Cerebral cortex (tissue), 2 donors: ENCODE measurements around the genes MS4A7, MS4A13, MS4A8, TMEM109 and TMEM132A.

- PRO-cap, 2 experiments = no peak in any of the 2 experiments
Measured at GRCh38 chr11:59800604-59801520, 9.7 kb downstream of the MRPL16 start.

GRCh38 chr11:60263545-60263918, 16.9 kb upstream of the MS4A4A start:
- PRO-cap, 2 experiments = no peak in any of the 2 experiments

DNA sequence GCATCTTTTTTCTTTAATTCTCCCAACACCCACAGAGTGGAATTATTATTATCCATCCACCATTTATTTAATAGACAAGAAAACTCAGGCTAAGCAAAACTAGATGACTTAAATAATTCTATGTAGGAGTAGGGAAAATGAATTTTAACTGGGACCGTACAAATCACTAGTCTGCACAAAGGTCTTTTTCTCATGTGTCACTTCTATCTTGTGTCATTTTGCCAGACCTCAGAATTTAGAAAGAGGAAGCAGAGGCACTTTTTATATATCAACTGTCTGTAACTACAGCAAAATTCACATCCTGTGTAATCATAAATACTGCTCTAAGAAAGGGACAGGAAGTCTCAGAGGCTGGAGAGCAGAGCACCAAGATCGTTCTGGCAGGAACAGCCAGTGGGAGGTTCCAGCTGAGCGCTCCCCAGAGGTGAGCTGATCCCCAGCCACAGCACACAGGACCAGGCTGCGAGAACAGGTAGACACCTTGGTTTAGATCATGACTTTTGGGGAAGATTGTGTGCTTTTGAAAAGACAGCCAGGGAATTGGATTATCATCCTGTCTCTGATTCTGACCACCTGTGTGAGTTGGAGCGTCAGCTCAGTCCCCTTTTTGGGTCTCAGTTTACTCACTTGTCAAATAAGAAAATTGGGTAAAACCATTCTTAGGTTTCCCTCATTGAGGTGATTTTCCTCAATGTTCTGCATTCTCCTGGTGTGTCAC, at the start of gene MS4A7:
TSS of gene MS4A7 (plus strand) at position 340 of the 718 bp plus-strand sequence.
- PRO-cap, 2 experiments = peak in 1 of 2 experiments; most common plus-strand start position 340 of the sequence (in 1); most common minus-strand start position 232 of the sequence (in 1)

GRCh38 chr11:60515104-60515683, at the start of gene MS4A13:
Gene MS4A13 (plus strand): TSS chr11:60515392.
- PRO-cap, 2 experiments = no peak in any of the 2 experiments

DNA sequence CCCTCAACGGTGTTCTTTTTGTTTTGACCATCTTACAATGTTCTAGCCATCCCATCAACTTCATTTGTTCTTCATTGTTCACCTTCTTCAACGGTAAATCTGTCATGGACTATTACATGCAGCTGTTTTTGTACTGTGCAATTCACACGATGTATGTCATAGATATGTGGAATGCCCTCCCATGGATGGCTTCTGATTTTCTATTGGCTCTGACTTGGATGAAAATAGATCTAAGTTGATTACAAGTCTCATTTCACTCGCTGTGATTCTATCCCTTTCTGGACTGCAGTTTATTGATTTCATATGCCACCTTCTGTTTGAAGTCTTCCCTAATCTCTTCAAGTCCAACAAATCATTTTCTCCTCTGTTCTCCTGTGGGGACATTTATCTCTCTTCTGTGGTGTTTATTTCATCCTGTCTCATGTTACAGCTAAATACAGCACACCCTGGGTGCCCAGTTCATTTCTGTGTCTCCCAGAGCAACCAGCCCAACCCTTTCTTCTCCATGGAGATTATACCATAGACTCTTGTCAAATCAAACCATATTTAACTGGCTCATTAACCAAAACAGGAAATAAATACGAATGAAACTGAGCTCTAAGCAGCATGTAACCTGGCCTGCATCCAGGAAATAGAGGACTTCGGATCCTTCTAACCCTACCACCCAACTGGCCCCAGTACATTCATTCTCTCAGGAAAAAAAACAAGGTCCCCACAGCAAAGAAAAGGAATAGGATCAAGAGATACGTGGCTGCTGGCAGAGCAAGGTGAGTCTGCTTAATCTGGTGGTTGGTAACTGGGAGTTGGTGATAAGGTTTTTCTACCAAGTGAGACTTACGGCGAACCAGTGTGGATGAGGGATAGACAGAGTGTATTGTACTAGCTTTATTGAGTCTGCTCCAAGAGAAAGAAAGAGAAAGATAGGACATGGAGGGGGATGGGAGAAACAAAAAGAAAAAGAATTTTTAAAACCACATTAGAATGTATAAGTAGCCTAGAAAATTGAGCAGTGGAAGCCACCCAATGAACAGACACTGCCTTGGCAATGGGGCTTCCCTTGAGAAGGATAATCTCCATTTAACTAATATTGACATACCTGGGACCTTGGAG, at the start of gene MS4A8:
TSS of gene MS4A8 (plus strand) at position 604 of the 1,110 bp plus-strand sequence.
- PRO-cap, 2 experiments = no peak in any of the 2 experiments

- PRO-cap, 2 experiments = peak in 1 of 2 experiments; most common plus-strand start chr11:60843466 (in 1); most common minus-strand start chr11:60843400 (in 1)
Measured at GRCh38 chr11:60843077-60843727, 1.3 kb downstream of the CCDC86 start.

GRCh38 chr11:60852567-60853084, 3.1 kb downstream of the PTGDR2 start:
- PRO-cap, 2 experiments = no peak in any of the 2 experiments

- PRO-cap, 2 experiments = peak in 1 of 2 experiments; most common plus-strand start chr11:60913953 (in 1); most common minus-strand start chr11:60913950 (in 1)
Measured at GRCh38 chr11:60913713-60914609, at the start of gene TMEM109. Gene TMEM109 (plus strand): TSS chr11:60914158.

DNA sequence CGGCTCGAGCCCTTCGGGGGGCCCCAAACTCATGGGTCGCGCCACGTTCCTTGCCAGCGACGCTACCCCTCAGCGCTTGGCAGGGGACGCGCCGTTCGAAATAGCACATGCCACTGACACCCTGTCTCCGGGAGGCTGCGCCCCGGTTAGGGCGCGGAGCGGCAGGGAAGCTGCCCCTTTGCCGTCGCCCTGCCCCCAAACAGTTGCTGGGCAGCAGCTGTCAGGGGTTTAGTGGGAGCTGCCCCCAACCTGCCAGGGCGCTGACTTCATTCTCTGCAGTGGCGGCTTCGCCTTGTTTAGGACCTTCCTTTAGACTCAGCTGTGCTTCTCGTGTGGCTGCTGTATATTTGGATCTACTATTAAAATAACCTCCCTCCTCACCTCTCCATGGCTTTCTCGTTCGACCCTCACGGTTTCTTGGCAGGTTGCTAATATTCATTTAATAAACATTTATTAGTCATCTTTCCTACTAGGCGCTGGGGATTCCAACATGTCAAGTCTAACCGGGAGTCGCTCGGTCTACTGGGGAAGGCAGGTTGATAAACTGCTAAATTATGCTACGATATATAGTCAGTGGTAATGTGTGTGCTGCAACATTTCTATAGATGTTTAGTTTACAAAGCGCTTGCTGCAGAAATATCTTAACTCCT, 777 bp downstream of the TMEM109 start:
- PRO-cap, 2 experiments = peak in 1 of 2 experiments; most common plus-strand start position 491 of the sequence (in 1); most common minus-strand start position 317 of the sequence (in 1)

DNA sequence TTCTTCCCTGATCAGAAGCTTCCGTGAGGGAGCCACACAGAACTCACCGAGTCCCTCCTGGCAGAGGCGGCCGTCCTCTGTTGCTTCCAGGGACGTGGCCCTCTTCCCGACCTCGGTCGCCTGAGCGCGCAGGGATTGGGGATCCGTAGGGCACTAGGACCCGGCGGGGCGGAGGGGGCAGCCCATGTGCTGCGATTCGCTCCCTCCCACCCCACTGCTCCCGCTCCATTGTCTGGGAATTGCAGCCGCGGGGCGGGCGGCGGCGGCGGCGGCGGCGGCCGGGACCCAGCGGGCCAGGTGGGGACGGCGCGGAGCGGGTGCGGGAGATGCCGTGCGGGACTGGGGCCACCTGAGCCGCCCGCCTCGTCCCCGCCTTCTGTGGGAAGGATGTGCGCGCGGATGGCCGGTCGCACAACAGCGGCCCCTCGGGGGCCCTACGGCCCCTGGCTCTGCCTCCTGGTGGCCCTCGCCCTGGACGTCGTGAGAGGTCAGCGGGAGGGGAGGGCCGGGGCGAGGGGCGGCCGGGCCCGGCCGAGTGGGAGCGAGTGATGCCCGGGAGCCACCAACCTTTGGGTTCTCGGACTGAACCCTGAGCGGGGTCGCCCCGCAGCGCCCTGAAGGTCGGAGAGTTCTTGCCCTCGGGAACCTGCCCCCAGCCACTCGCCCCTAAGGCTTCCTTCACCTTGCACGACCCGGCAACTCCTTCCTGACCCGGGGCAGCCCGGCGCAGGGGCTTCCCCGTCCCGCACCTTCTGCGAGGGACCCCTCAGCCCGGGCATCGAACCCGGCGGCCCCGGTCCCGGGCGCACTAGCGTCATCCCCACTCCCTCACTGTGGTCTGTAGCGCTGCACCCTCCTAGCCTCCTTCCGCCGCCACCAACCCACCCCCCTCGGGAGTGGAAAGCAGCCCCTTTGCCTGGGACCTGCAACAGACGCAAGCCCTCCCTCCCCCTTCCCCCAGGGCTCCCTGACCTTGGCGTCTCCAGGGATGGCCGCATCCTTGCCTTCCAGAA, at the start of gene TMEM132A:
TSS of gene TMEM132A (plus strand) at position 214 of the 1,013 bp plus-strand sequence.
- PRO-cap, 2 experiments = peak in 1 of 2 experiments; most common plus-strand start position 231 of the sequence (in 1); most common minus-strand start position 122 of the sequence (in 1)

DNA sequence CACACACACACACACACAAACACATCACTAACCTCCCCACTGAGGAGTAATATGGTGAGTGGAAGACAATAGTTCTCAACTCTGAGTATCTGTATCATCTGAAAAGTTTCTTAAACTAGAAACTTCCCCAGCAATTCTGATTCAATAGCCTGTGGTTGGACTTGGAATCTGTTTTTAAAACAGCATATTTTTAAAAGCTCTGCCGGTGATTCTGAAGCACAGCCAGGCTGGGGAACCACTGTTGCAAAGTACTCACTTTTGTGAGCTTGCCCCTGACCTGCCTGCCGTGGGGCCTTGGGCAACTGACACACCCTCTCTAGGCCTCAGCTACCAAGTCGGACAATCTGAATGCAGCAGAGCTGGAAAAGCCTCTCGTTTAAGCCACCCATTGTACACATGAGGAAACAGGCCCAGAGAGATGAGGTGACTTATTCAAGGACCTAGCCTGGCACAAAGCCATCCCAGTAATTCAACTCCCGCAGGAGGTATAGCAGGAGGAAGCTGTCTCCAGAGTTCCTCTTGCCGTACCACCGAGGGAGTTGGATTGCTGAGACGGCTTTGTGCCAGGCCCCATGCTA, 8.9 kb downstream of the SLC15A3 start:
- PRO-cap, 2 experiments = no peak in any of the 2 experiments

GRCh38 chr11:60953730-60954110, 1.7 kb upstream of the SLC15A3 start:
- PRO-cap, 2 experiments = no peak in any of the 2 experiments

GRCh38 chr11:61004751-61005520, 33.5 kb downstream of the CD6 start:
- PRO-cap, 2 experiments = no peak in any of the 2 experiments

GRCh38 chr11:61007493-61007896, 36.0 kb downstream of the CD6 start:
- PRO-cap, 2 experiments = no peak in any of the 2 experiments

DNA sequence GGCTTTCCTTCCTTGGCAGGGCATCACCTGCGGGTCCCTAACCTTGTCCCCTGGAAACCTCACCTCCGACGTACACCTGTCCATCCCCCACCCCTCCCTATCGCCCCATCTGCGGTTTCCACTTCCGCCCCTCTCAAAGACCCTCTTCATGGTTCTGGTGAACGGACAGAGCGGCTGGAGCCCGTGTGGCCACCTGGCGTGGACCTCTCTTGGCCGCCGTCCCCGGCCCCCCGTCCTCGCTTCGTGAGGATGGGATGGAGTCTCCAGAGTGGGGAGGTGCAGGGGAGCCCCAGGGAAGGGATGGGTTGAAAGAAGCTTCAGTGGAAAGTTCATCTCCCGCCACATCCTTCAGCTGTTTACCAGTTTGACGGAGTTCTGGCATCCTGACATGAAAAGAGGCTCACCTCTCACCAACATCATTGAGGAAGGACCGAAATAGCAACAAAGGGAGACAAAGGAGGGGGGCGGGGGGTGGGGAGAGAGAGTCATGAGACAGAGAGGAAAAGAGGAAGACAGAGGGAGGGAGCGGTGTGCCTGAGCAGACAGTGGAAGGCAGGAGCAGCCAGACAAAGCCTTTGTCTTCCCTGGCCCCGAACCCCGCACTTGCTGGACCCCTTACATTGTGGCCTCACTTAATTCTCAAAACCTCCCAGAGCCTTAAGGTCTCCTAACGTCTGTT, 54.7 kb downstream of the CD6 start:
- PRO-cap, 2 experiments = peak in 1 of 2 experiments; most common plus-strand start position 541 of the sequence (in 1); most common minus-strand start position 421 of the sequence (in 1)

DNA sequence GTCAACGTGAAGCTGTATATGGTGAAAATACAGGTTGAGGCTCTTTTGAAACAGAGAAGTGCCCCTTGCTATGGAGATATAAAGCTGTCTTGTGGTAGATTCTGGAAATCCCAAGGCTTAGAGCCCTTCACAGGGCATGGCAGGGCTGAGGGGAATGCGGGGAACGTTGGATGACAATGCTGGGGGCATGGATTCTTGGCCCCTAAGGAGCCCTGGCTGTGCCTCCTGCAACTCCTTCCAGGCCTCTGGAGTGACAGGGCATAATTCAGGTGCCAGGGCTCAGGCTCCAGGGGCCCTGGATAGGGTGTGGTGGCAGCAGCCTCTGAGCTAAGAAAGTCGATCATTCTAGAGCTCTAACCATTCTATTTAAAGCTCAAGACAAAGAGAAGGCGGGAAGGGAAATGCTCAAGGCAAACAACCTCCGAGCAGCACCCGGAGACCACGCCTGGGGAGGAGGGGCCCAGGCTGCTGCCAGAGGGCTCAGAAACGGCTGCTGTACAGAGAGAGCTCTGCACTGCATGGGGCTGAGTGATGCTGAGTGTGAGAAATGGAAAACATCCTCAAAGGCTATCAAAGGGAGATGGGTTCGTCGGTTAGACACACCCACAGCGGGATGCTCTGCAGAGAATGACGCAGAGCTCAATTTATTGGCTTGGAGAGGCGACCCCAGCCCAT, 60.2 kb upstream of the CD5 start:
- PRO-cap, 2 experiments = peak in 1 of 2 experiments; most common plus-strand start position 483 of the sequence (in 1); most common minus-strand start position 338 of the sequence (in 1)

DNA sequence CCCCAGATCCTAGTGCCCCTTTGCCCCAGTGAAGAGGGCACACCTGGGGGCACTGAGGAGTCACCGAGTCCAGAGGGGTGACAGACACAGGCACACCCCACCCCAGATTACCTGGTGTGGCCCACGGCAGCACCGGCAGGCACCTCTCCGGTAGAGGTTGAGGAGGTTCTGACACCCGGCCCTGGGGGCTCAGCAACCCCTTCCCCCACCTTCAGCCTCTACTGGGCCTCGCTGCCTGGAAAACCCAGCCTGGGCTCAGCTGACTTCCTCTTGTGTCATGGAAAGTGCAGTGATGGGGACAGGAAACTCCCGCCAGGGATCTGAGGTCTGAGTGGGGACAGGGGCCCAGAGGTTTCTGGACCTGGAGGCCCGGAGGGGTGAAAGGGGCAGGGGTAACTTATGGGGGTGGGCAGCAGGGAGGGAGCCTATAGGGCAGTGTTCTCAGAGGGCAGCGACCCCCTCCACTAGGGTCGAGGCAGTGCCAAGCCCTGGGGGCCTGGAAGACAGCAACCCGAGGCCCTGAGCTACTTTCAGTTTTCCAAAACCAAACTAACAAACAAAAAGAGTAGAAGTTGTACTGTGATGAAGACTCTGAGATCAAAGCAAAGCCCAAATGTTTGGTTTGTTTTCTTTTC, 10.0 kb upstream of the CD5 start:
- PRO-cap, 2 experiments = no peak in any of the 2 experiments

GRCh38 chr11:61124560-61125298, 22.4 kb downstream of the CD5 start:
- PRO-cap, 2 experiments = no peak in any of the 2 experiments

- PRO-cap, 2 experiments = peak in 1 of 2 experiments; most common plus-strand start chr11:61164477 (in 1)
Measured at GRCh38 chr11:61164087-61164827, 3.0 kb upstream of the VPS37C start.

- PRO-cap, 2 experiments = no peak in any of the 2 experiments
Measured at GRCh38 chr11:61297651-61298323, 2.7 kb upstream of the VWCE start.